Iris pigment epithelial cell (primary cell): ENCODE measurements around the gene NUB1.

- RRBS, result no CpG with 5 or more reads among the region's 32 CpGs
Observed at GRCh38 chr7:151027669-151028368, 431 bp upstream of the ABCB8 start.

GRCh38 chr7:151036922-151037436 is 8.7 kb downstream of the ABCB8 start:
- RRBS, result no CpG with 5 or more reads among the region's 10 CpGs

DNA sequence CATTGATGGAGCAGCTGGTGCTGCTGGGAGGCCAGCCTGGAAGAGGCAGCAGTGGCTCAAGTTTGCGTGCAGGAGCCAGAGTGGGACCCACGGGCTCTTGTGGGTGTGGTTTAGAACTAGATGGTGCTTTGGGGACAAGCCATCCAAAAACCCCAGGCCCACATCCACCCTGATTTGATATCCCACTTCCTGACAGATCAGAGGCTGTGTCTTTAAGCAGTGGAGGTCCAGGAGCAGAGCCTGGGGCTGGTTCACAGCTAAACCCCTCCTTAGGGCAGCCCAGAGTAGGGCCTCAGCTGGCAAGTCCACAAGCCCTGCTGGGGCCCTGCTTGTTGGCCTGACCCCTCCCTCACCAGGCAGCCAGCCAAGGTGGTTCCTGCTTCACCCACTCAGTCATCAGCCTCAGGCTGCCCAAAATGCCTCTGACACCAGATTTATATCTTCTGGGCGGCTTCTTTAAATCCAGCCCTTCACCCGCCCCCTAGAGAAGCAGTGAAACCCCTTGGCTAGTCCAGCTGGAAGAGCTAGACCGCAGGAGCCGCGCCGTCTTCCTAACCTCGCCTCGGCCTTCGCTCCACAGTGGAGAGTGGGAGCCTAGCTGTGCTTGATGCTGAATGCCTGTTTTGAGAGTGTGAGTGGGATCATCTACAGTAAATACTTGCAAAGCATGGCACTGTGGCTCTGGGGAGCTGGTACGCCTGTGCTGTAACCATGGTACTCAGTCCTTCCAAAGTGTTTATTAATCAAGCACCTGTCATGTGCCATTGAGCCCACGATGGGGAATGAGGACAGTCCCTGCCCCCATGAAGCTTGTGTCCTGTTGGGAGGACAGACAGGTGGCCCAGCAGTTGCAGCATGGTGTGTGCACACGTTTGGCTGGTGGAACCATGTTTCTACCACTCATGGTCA is 1.3 kb upstream of the ASIC3 start:
- RRBS, result no CpG with 5 or more reads among the region's 14 CpGs

- RRBS, result no CpG with 5 or more reads among the region's 9 CpGs
Observed at GRCh38 chr7:151047974-151048475, 306 bp upstream of the ASIC3 start.

GRCh38 chr7:151088365-151088588 is 2.0 kb downstream of the AGAP3 start:
- RRBS, result no CpG with 5 or more reads among the region's 5 CpGs

GRCh38 chr7:151090949-151091731 is 4.9 kb downstream of the AGAP3 start:
- RRBS, result 86% methylated on average over 4 of the region's 15 CpGs

- RRBS, result 4% methylated on average over 2 of the region's 26 CpGs
Observed at GRCh38 chr7:151113260-151114273, 27.3 kb downstream of the AGAP3 start.

DNA sequence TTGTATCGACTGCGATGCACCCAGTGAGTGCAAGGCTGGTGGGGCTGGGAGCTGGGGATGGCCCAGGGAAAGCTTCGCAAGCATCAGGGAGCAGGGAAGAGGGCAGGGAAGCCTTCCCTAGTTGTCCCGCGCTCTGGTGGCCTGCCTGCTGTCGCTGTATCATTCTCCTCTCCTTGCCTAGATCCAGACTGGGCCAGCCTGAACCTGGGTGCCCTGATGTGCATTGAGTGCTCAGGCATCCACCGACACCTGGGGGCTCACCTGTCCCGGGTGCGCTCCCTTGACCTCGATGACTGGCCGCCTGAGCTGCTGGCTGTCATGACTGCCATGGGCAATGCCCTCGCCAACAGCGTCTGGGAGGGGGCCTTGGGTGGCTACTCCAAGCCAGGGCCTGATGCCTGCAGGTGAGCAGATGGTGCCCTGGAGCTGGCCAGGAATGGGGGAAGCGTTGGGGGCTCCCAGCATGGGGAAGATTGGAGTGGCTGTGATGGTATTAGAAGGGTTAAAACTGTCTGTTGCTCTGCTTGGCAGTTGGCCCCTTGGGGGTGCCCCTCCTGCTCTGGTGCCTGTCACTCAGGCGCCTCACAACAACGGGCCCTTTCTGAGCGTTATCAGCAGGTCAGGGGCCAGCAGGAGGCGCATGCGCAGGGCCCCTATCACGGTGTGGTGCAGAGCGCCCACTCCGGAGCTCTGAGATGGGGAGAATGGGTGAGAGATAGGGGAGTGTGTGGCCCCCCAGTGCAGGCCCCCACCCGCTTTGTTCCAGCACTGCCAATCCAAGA is 25.1 kb downstream of the GBX1 start:
- RRBS, result no CpG with 5 or more reads among the region's 23 CpGs

- RRBS, result no CpG with 5 or more reads among the region's 2 CpGs
Observed at GRCh38 chr7:151243346-151243660, 5.2 kb downstream of the SMARCD3 start.

DNA sequence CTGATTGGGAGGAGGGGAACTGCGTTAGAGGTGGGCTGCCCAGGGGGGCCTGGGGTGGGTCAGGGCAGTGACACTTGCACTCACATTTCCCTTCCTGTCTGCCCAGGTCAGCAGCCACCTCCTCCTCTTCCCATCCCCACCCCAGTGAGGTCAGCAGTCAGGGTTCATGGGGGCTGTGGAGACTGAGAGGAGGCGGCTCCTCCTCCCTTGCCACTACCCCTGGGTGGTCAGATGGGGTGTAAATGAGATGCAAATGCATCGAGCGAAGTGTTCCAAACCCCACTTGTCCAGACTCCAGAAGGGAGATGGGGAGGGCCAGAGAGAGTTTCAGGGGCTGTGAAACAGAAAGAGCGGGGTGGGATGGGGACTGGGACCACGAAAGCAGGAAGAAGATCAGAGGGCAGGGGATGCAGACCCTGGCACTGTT is 2.0 kb downstream of the SMARCD3 start:
- RRBS, result no CpG with 5 or more reads among the region's 6 CpGs

- RRBS, result under 1% methylated on average over 13 of the region's 78 CpGs
Observed at GRCh38 chr7:151341324-151342336, at the start of gene NUB1. Gene NUB1 (plus strand): TSS chr7:151341812.

- RRBS, result no CpG with 5 or more reads among the region's 11 CpGs
Observed at GRCh38 chr7:151428703-151429455, 11.1 kb downstream of the CRYGN start.

GRCh38 chr7:151608340-151608712 is 88.6 kb upstream of the RHEB start:
- RRBS, result no CpG with 5 or more reads among the region's 7 CpGs

GRCh38 chr7:151632801-151633559 is 113.3 kb upstream of the RHEB start:
- RRBS, result no CpG with 5 or more reads among the region's 24 CpGs

GRCh38 chr7:151695805-151696324 is 176.2 kb upstream of the RHEB start:
- RRBS, result 62% methylated on average over 10 of the region's 18 CpGs

GRCh38 chr7:151705679-151706335 is 171.1 kb downstream of the PRKAG2 start:
- RRBS, result no CpG with 5 or more reads among the region's 7 CpGs

DNA sequence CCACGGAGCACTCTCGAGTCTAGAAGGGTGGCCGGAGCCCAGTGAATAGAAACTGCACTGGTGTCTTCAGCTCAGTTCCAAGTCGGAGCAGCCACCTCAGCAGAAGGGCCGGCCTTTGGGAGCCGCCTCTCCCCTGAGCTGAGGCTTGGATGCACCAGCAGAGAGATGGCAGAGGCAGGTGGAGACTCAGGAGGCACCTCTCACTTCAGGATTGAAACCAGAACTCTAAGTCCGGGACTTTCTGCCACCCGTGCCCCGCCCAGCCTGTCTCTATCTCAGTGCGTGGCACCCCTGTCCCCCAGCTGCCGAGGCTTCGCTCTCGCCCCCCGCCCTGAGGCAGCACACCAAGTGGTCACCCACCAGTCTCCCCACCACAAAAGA is 166.9 kb downstream of the PRKAG2 start:
- RRBS, result no CpG with 5 or more reads among the region's 14 CpGs

DNA sequence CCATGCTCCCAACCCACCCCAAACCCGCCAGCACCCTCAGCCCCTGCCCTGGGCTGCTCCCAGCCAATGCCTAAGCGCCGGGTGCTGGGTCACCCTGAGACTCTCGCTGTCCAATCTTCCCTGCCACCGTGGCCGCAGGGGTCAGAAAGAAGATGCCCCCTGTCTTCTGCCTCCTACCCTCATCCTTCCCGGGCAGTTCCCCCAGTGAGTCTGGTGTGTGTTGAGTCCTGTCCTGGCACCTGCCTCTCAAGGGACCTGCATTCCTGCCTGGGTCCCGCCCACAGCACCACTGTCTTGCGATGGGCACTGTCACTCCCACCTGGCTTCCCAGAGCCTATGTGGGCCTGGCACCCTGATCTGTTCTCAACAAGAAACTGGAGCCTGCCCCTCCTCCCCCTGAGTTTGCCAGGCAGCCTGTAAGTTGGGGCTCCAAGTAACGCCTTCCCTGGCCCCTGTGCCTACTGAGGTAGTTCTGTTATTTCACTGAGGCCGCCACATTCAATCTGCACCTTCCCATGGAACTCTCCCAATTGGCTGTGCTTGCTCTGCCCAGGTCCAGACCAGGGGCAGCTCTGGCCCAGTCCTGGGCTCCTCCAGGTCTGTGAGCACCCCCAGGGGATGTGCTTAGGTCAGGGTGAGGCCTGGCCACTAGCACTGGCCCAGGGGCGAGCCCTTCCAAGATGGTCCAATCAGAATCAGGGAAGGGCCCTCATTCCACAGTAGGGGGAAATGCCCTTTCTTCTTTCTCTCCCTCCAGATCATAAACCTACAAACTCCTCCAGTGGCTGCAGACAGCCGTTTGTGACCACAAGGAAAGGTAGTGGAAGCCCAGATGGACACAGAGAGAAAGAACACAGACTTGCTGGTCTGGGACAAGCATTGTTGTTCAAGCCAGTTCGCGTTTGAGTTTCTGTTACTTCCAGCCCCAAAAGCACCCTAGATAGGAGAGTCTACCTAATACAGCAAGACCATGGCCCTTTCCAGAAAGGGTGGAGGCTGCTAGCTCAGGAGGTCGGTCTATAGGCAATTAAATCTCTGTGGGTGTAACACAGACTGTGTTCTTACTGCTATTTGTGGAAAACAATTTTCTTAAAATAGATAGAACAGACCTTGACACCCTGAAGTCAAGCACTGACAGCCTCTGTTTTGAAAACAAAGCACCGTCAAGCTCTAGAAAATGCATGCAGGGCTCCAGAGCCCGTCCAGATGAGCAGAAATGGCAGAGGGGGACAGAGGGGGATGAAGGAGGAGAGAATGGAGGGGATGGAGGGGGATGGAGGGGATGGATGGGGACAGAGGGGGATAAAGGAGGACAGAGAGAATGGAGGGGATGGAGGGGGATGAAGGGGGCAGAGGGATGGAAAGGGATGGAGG is 157.0 kb downstream of the PRKAG2 start:
- RRBS, result no CpG with 5 or more reads among the region's 18 CpGs

- RRBS, result 70% methylated on average over 2 of the region's 13 CpGs
Observed at GRCh38 chr7:151722476-151722949, 154.4 kb downstream of the PRKAG2 start.

GRCh38 chr7:151755120-151755322 is 121.9 kb downstream of the PRKAG2 start:
- RRBS, result 90% methylated on average over 2 of the region's 7 CpGs